Jejunum (tissue), 1 donor: ENCODE measurements around the genes F7, CUL4A and ADPRHL1.

DNA sequence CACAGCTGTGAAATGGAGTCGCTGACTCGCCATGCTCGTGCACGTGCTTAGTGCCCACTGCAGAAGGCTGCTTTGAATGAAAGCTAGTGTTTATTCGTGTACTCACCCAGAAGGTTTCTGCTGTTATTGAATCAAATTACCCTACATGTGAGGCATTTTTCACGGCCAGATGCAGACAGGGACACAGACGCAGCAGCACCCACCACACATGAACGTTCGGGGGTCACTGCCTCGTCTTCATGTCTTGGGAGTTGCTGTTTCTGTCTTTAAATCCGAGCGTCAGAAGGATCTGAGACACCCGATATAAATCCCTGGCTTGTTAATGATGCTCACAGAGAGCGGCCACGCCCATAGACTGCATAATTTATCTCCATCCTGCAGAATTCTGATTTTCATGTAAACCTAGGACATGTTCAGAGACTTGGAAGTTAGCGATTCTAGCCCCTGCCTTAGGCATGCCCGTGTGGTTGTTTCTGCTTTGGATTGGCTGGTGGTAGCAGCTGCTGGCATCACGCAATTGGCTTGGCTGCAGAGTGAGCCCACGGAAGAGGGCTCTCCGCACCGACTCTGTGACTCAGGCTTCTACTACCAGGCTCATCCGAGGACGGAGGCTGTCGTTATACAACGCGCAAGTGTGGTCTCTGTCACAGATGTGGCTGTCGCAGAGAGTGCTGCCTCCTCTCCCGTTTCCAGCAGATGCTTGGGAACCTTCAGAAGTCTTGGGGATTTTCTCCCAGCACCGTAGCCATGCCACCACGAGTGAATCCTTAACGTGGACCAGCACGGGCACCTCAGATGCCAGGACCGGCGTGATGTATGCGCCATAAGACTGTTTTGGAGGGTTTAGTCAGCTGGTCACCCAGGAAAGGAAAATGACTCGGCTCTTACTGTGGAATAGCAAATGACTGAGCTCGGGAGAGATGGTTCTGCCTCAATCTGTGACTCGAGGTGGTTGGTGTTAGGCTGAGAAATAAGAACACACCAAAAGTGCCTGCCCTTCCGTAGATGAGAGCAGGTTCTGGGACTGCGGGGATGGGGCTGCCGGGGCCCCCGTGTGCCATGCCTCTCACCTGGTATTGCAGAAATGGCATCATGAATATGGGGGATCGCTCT lies 61.2 kb upstream of the F7 start:
- PRO-cap = no peak

GRCh38 chr13:113063990-113065117 lies 41.2 kb upstream of the F7 start:
- PRO-cap = no peak

- PRO-cap = unidirectional peak, plus-strand start at chr13:113105791
Observed at GRCh38 chr13:113105544-113105944, at the start of gene F7. TSS of gene F7 (plus strand) at chr13:113105791.

GRCh38 chr13:113137587-113138407 lies 15.2 kb downstream of the F10 start:
- PRO-cap = no peak

GRCh38 chr13:113209423-113210558 lies at the start of gene CUL4A:
TSS of gene CUL4A (plus strand) at chr13:113209613.
- PRO-cap = bidirectional peak, plus-strand start at chr13:113209606, minus-strand start at chr13:113209472; unidirectional peak, plus-strand start at chr13:113209884; bidirectional peak, plus-strand start at chr13:113210138, minus-strand start at chr13:113209968; unidirectional peak, minus-strand start at chr13:113210179

DNA sequence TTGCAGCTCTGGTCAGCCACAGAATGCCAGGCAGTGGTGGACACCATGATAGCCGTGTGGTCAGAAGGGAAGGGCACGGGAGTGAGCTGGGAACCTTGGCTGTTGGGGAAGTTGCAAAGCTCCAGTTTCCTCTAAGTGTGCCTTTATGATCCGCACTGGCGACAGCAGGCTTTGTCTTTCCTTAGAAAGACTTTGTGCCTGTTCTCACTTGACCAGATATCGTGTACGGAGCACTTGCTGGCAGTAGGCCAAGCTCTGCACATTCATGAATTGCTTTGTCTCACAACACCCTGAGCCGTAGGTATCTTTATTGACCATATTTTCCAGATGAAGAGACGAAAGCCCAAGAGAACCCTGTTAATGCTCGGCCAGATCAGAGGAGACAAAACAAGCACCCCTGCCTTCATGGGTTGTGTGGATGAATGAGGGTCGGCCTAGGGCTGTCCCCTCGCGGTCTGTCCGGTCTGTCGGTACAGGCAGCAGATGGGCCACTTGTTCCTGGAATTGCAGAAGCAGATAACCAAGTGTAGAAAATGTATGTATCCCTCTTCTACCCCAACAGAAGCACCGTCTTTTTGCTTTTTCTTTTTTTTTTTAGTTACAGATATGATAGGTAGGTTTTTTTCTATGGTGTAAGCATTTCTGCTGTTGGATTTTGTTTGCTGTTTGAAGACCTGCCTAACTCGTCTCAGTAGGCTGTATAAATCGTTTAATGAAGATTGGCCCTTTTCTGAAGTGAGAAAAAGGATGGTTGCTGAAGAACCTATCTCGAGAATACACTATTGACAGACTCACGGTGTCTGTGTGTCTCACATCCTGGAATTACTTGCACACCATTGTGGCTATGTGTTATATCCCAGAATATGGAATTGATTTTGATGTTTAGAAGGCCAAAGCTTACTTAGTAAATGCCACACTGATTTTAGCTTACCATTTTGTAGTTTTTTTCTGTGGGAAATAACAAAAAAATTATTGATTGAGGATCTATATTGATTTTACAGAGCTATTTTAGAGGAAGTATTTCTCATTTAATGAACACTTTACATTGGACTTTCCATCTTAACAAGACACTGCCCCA lies 15.4 kb downstream of the CUL4A start:
- PRO-cap = no peak

- PRO-cap = no peak
Observed at GRCh38 chr13:113242762-113243597, 33.6 kb downstream of the CUL4A start.

GRCh38 chr13:113251495-113252247 lies 42.3 kb downstream of the CUL4A start:
- PRO-cap = no peak

GRCh38 chr13:113319165-113319981 lies 22.3 kb downstream of the LAMP1 start:
- PRO-cap = no peak

GRCh38 chr13:113364896-113365487 lies 1.1 kb upstream of the GRTP1 start:
- PRO-cap = no peak

DNA sequence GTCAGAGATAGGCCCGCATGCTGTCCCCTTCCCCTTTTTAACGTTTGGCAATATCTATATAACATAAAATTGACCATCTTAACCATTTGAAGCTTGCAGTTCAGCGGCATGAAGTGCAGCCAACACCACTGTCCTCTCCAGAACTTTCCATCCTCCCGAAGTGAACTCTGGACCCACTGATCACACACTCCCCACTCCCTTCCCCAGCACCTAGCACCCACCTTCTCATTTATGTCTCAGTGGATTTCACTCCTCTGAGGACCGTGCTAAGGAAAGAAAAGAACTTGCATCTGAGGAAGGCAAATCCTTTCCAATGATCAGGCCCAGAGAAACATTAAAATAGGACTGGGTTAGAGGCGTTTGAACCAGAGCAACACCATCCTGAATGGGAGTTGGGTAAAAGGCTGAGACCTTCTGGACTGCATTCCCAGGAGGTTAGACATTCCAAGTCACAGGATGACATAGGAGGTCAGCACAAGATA lies 16.4 kb upstream of the GRTP1 start:
- PRO-cap = no peak

DNA sequence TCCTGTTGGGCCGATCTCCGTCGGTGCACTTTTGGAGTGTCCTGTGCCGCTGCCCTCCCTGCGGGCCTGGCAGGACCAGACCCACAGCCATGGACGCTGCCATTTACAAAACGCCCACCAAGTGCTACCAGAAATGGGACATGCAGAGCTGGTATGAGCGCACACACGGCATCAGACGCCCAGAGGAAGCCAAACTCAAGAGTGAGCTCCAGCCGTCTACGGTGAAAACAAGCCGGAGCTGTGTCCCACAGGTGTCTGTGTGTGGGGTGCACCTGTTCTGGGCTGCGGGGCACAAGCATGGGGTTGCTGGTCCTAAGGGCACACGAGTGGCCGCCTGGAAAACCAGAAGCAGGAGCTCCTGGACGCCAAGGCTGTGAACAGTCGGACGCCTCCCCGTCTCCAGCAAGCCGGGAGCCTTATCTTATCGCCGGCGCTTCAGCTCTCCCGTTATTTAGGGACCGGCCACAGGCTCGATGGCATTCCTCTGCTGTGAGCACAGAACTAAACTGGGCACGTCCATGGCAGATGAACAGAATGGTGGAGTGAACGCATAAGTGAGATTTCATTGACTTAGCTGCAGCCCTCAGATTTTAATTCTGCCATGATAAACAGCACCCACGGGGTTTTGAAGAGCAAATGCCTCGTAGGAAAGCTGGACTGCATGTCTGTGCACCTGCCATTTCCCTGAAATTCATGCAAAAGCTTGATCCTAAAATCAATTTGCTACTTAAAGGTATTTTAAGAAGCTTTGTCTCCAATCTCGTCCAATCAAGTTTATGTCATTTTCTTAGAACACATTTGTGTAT lies 1.2 kb downstream of the ADPRHL1 start:
- PRO-cap = no peak

DNA sequence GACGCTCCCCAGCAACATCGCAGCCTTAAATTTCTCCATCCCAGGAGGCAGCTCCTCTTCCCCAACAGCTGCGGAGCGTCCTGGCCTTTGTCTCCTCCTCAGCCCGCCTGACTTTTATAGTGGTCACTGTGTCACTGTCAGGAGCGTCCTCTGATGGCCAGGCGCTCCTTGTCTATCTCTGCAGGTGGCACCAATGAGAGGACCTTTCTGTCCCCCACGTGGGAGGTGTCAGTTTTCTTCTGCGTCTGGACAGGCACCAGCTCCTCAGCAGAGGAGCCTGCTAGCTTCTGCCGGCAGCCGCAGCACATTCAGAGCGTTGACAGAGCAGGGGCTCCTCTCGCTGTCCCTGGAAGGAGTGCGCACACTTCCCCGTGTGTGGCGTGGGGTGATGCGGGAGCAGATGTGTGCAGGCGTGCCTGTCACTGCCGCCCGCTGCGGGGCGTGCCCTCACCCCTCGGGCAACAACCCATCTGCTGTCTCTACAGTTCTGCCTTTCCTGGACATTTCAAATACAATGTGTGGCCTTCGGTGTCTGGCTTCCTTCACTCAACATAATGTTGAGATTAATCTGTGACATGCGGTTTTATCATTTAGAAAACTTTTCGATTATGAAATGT lies at the start of gene ADPRHL1:
Gene ADPRHL1 (minus strand): TSS at position 90 of the 617 bp plus-strand sequence.
- PRO-cap = no peak

- PRO-cap = no peak
Observed at GRCh38 chr13:113495379-113496386, 4.9 kb downstream of the TMCO3 start.

DNA sequence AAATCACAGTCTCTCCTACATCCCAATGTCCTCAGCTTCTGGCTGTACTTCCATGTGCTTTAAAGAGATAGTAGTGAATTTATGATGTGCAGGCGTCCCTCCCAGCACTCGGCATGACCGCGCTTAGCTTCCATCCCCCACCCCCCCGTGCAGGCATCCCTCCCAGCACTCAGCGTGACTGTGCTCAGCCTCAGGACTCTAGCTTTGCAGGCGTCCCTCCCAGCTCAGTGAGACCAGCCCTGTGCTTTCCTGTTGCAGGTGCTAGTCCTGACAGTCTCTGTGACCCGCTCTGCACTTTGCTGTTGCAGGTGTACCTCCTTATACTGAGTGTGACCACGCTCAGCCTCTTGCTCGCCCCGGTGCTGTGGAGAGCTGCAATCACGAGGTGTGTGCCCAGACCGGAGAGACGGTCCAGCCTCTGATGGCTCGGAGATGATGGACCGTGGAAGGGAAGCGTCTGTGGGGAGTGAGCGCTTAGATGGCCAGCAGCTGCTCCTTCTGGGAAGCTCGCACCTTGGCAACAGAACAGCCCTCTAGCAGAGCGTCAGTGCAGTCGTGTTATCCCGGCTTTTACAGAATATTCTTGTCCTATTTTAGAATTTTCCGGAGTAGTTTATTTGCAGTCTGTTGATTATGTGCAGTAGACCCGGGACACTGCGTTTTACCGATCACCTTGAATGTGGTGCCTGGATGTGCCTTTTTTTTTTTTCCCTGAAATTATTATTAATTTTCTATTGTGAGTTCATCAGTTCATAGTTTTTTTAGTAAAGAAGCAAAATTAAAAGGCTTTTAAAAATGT lies 35.2 kb upstream of the TFDP1 start:
- PRO-cap = no peak

GRCh38 chr13:113585990-113586209 lies 1.3 kb downstream of the TFDP1 start:
- PRO-cap = no peak

- PRO-cap = no peak
Observed at GRCh38 chr13:113647881-113648355, 10.1 kb downstream of the ATP4B start.

GRCh38 chr13:113818414-113818861 lies 45.4 kb downstream of the GAS6 start:
- PRO-cap = no peak

DNA sequence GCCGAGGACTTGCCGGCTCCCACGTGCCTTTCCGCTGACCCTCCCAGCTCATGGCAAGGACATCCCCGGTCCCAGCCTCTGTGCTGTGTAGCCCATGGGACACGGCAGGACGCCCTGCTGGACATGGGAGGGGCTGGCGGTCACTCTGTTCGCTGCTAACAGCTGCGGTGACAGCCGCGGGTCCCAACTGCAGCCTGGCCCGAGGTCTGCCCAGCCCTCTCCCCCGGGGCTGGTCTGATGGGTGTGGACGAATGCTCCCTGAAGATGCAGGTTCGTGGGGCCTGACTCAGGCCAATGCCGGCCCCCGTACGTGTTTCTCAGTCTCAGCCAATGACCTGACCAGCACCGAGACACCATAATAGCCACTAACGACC lies 42.5 kb downstream of the GAS6 start:
- PRO-cap = no peak

DNA sequence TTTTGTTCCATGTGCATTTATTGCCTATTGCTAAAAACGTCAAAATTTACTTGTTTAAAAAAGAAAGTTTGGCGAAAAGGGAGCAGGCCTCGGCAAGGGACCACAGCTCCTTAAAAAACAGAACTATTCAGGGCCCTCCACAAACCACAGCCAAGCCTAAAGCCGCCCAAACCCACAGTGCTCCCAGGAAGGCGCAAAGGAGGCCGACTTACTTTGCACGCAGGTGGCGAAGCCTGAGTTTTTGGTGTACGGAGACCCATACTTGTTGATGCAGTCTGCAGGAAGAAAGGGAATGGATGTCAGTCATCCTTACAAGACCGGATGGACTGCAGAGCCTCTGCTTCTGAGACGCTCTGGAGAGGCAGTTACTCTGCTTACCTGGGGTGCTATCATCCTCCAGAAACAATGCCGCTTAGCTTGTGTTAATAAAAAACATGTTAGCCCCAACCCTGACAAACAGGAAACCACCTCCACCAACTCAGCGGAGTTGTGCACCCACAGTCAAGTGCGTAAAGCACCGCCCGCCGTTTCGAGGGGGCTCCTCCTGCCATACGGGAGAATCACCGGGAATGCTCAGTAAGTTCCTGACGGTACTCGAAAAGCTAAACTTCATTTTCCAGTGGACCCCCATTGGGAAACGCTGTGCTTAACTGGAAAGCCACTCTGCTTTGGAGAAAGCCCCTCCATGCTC lies 17.4 kb downstream of the GAS6 start:
- PRO-cap = no peak